Measurements from ENCODE around the genes C2orf16 and SUPT7L.

GRCh38 chr2:27015853-27016429, 16.8 kb upstream of the TMEM214 start:
- RRBS: no CpG with 5 or more reads among the region's 10 CpGs

DNA sequence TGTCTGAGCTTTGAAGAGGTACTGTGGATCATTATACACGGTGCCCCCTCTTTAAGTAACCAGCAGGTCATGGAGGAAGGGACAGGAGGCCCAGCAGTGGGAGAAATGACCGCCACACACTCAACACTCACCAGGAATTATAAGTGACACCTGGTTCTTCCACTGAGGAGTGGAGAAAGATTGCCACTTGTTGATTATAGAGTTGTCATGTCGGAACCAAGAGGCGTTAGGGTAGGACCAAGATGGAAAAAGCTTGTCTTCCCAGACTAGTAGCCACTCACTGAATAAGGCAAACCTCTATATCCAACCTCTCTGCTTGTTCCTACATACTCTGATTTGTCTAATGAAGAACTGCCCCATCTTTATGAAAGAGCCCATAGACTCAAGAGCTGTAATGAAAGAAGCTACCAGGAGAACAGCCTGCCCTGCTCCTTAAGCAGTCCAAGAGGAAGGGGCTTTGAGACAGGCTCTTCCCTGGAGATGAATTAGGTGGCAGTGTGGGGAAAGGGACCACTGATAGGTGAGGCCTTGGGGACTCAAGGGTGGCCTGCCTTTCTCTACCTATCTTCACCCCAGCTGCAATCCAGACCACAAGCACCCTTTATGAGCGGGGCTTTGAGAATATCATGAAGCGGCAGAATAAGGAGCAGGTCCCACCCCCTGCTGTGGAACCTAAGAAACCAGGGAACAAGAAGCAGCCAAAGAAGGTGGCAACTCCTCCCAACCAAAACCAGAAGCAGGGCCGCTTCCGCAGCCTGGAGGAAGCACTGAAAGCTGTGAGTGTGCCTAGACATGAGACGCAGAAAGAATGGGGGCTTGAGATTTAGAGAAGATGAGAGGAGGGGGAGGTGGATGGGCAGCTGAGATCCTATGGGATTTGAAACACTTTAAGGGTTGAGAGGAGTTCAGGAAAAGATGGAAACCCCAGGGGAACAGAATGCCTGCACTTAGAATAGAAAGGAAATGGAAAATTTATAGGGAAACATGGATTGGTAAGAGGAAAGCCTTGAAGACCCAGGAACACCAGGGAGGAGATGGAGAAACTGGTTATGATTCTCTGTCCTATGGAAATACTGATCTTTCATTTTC, 1.1 kb downstream of the TMEM214 start:
- RRBS: no CpG with 5 or more reads among the region's 9 CpGs

DNA sequence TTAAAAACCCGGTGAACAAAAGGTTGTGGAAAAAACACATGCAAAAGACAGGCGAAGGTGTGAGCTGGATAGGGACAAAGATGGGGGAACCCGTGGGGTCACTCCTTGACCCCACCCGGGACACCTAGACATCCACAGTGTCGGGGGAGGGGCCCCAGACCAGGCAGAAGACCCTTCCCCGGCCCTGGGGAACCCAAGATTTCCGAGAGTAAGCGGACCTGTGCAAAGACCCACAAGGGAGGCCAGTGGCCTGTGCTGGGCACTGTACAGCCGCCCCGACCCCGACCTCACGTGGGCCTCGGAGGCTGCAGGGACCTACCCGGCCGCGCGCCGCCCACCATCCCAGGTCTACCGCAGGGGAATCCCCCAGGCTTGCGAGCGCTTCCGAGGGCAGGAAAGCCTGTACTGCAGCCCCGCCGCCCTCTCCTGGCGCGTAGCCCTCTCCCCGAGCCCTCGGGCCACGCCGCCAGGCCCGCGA, 1.7 kb upstream of the AGBL5 start:
- RRBS: 7% methylated on average over 4 of the region's 32 CpGs

DNA sequence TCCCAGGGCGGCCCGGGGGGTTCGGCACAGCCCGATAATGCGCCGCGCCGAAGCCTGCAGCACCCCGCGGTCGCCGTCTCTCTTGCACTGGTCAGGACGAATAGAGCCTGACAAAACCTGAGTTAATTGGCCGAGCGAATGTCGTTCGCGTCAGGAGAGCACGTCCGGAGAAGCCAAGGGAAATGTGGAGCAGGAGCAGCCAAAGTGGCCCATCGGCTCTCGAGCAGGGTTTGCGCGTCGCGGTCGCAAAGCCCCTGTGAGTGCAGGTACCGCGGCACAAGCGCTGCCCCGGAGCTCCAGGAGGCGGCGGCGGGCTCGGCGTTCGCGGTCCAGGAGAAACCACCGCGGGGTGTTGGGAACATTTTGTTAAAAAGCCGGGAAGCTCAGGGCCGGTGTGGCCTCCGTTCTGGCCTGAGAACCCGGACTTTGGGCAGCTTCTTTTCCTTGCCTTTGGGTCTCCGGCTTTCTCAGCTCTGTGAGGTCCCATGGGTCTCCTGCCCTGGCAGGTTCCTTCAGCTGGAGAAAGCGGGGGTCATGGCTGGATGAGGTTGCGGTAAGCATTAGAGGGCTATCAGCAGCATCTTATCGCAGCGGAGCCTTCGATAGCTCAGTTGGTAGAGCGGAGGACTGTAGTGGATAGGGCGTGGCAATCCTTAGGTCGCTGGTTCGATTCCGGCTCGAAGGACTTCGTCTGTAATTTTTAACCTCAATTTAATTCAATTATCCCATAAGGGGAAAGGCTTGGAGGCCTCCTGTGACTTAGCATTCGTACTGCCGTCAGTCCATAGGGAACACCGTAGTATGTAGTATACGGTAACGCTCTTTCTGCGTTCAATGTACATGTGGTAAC, 1.1 kb upstream of the AGBL5 start:
- RRBS: 2% methylated on average over 11 of the region's 63 CpGs

DNA sequence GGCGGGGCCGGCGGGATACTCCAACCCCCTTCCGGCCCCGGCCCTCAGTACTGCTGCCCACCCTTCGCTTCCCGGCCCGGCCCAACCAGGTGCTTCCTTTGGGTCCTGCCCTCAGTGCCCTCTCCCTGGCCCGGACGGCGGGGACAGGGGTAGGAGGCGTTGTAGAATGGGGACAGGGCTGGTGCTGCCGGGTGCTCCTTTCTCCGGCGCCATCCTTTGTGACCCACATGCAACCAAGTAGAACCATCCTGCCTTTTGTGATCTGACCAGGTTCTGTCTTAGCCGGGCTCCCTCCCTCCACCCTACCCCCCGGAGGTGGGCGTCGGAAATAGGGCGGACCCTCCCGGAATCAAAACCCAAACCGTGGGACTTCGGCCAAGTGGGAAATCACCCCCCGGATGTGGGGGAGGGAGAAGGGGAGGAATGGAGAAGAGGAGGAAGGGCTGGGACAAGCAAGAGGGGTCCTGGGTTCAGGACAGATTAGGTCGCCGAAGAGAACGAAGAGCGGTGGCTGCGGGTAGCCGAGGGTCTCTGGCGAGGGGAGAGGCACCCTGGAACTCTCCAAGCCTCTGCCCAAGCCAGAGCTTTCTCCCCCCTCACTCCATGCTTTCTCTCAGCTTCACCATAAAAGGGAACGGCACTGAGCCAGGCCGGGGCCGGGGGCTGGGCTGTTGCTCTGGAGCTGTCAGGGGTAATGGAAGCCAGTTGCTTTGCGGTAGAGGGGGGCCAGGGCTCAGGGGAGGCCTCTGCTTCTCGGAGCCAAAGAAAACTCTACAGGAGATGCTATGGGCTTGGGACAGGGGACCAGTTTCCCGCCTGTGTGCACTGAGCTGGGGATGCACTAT, 737 bp upstream of the OST4 start:
- RRBS: 4% methylated on average over 14 of the region's 37 CpGs

DNA sequence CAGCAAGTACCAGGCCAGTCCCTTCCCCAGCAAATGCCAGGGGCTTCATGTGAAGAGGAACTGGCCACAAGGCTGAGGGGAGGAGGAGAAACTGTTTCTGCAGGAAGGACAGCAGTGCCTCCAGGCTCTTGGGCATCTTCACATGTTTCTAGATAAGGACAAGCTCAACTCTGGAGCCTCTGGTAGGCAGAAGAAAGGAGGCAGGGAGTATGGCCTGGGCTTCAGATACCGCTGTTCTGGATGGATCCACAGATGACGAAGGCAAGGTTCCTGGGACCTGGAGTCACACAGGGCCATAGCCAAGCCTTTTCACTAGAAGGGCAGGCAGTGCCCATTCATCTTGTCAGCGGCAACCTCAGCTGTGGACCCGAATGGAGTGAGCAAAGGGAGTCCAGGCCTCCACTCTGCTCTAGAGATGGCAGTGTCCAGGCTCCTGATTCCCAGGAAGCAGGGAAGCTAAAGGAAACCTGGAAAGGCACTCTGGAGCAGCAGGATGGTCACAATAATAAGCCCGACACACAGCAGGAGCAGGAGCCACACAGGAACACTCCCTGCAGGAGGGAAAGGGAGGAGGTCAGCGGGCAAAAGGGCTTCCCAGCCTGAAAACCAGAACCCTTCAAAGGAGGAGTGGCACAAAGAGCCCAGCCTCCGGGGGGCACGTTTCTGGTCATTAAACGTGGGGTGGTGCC, 3.3 kb downstream of the PREB start:
- RRBS: no CpG with 5 or more reads among the region's 9 CpGs

GRCh38 chr2:27191123-27191608, 20.7 kb upstream of the ATRAID start:
- RRBS: no CpG with 5 or more reads among the region's 6 CpGs

GRCh38 chr2:27191609-27191974, 20.2 kb upstream of the ATRAID start:
- RRBS: no CpG with 5 or more reads among the region's 3 CpGs

- RRBS: 91% methylated on average over 3 of the region's 4 CpGs
Measured at GRCh38 chr2:27335328-27335860, 12.5 kb upstream of the MPV17 start.

- RRBS: no CpG with 5 or more reads among the region's 2 CpGs
Measured at GRCh38 chr2:27369403-27369682, 795 bp downstream of the EIF2B4 start.

DNA sequence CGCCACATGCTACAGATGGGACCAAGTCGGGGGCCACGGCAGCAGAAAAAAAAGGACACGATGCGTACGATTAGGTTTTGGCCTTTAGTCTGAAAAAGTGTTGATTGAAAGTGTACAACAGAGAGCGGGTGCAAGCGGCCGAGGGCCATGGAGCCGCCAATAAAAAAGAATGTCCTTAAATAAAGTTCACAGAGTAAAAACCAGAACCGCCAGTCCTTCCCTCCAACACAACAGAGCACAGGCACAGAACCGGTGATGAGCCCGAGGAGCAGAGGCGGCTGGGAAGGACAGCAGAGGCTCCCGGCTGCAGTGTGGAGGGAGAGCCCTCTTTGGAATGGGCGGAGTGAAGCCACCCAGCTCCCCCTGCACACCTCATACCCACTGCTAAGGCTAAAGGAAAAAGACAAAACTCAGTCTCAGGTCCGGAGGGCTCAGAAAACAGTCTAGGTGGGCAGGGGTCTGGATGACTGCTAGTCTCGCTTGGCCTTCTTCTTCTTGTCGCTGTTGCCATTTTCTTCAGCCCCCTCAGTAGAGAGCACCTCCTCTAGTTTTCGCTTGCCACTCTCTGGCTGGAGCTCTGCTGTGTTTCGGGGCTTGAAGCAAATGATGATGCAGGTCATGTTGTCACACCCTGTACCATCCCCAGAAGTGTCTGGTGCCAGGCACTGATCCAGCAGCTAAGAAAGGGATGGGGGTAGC, 744 bp upstream of the ZNF513 start:
- RRBS: 59% methylated on average over 4 of the region's 21 CpGs

DNA sequence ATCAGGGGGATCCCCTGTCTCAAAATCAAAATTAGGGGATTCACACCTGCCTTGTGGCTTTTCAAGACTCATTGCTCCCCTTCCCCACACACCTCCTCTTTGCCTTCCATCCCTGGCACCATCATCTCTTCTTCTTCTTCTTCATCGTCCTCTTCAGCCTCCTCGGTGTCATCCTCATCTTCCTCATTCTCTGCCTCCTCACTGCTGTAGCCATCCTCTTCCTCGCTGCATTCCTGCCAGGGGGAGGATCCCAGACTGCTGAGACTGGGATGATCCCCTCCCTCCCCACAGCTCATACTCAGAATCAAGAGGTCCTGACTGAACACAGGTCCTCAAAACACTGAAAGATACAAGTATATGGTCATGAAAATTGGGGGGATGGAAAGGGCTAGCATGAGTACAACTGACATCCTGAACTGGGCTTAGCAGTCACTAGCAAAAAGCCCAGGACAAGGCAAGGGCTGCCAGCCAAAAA, 3.4 kb upstream of the ZNF513 start:
- RRBS: no CpG with 5 or more reads among the region's 3 CpGs

DNA sequence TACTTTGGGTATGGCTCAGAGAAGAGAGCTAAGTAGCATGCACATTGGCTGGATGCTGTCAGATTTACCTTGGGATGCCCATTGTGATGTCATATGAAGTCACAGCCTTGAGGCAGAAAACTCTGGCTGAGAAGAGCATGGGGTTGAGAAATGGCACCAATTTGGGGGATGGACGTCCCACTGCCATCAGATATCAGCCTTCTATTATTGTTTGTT, at the start of gene C2orf16:
Gene C2orf16 (plus strand): TSS at position 110 of the 216 bp plus-strand sequence.
- RRBS: no CpG with 5 or more reads among the region's 1 CpG

GRCh38 chr2:27663265-27664051, at the start of gene SUPT7L:
Gene SUPT7L, minus strand, starts transcription at chr2:27663614.
- RRBS: 4% methylated on average over 9 of the region's 52 CpGs

DNA sequence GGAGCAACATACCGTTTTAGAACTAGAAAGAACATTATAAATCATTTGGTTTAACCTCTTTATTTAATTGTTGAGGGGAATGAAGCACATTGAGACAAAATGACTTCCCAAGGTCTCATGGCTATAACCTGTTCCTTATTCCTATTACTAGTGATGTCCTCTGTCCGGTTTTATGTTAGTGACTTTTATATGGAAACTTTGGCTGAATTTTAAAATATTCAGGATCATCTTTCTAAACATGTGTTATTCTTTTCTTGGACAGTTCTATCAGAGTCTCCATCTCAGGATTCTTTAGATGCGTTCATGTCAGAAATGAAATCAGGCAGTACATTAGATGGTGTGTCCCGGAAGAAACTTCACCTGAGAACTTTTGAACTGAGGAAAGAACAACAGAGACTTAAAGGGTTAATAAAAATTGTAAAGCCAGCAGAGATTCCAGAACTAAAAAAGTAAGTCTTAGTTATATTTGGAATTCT, 13.8 kb downstream of the SLC4A1AP start:
- RRBS: no CpG with 5 or more reads among the region's 4 CpGs

DNA sequence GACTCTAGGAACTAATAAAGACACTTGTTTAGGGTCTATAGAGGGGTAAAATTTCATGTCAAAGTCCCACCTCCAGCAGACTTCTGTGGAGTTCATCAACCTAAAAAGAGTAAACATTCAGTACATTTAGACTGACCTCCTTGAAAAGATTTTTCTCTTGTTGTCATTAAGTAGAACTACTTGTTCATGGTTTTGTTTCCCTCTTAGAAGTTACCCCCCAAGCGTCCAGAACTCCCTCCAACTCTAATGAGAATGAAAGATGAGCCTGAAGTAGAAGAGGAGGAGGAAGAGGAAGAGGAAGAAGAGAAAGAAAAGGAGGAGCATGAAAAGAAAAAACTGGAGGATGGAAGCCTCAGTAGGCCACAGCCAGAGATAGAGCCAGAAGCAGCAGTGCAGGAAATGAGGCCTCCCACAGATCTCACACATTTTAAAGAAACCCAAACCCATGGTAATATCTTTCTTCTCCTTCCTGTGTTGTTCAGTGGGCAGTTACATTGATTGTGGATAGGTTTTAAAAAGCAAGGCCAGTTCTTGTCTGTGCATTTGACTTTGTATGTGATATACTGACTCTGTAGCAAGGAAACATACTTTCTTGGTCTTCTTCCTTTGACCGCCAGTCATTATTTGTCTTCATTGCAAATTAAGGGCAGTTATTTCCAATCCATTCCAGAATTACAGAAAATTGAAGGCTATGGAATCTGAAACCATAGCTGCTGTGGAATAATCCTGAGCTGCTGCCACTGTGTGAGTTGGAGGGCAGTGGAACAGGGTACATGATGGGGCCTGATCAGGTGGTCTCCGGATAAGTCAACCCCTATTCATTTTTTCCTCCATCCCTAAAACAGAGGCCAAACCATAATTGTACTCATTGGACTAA, 21.4 kb downstream of the SLC4A1AP start:
- RRBS: no CpG with 5 or more reads among the region's 3 CpGs

DNA sequence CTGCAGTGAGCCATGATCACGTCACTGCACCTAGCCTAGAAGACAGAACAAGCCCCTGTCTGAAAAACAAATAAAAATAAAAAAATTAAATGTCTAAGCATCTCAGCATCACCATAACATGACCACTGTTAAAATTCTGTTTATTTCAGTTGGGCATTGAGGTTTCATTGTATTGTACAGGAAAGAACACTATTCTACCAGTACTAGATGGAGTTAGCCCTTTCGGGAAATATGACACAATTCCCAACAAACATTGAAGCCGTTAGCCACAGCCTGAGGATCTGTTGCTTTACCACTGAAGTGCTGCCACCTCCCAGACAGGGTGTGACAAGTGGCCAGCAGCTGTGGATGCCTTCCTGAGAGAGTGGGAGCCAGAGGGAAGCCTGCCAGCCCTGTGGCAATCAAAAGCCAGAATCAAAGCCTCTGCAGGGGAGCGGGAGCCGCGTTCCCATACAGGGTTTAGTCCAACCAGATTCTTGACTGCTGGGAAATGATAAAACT, 37.9 kb downstream of the SLC4A1AP start:
- RRBS: no CpG with 5 or more reads among the region's 6 CpGs

GRCh38 chr2:27802356-27802986, 31.0 kb downstream of the MRPL33 start:
- RRBS: no CpG with 5 or more reads among the region's 9 CpGs

DNA sequence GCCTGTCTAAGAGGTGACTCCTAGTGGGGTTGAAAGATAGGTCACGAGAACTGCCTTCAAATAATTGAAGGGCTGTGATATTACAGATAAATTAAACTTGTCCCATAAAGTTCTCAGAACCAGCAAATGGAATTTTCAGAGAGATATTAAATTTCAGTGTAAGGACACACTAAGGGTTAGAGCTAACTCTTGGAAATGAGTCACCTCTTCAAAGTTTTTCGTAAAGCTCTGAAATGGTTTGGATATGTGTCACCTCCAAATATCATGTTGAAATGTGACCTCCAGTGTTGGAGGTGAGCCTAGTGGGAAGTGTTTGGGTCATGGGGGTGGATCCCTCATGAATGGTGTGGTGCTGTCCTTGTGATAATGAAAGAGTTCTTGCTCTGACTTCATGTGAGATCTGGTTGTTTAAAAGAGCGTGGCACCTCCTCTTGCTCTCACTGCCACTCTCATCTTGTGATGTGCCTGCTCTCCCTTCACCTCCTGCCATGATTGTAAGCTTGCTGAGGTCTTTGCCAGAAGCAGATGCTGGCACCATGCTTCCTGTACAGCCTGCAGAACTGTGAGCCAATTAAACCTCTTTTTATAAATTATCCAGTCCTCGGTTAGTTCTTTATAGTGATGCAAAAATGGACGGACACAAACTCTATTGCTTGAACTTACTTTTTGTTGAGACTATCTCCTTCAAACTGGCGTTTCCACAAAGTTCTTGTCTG, 87.4 kb downstream of the BABAM2 start:
- RRBS: no CpG with 5 or more reads among the region's 6 CpGs

DNA sequence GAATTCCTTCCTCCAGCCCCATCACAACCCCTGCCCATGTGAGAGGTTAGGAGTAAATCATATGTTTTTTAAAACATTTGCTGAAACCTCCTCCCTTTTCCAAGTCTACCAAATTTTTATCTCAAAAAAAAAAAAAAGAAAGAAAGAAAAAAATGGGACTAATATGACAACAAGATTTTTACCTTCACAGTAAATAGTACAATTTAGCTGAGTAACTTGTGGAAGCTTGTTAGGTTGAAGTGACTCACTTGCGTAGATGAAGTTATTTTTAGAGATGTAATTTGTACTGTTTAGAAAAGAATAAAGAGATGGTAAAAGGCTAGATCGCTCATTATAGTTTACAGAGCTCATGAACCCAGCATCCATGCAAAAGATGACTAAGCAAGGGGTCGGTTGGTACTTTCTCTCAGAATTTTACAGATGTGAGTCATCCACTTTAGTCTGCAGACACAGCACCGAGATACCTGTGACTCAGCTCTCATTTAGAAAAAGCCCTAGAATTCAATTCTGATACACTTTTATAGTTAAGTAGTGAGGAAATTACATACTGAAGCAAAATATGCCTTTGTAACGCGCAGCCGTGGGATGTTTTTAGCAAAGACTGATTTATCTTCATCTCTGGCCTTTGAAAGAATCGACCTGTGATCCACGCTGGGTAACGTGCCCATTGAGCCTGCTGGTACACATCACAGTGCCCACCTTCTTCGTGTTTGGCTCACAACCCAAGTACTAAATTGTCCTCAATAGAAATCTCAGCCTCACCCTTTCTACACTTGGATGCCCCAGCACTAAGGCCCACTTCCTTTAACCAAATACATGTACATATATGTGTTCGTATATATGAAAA, 116.5 kb upstream of the FOSL2 start:
- RRBS: no CpG with 5 or more reads among the region's 12 CpGs